ENCODE measurements around a stretch of chr6.

DNA sequence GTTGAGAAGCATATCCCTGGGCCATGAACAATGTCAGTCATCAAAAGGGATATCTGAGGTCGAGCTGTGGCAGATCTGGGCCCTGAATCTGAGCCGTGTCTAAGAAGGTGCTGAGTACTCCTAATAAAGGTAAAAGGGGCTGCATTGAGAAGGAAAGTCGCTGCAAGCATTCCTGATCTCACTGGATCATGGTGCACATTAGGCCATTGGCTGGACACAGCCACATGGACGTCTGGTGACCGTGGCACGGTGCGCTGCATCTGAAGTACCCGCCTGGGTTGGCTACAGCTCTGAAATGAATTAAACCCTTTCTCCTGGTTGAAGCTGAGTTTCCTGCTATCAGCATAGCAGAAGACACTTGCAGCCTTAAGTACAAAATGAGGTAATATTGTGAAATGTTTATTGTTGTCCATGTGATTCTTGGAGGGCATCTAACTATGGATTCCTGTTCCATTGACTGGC is 89.7 kb upstream of the ADTRP start:
- PRO-cap, 2 experiments: no peak in any of the 2 experiments
- RAMPAGE, long total RNA, 5 experiments: no peak in any of the 5 experiments

GRCh38 chr6:12008250-12008957 is 3.7 kb upstream of the HIVEP1 start:
- PRO-cap, 2 experiments: peak in 1 of 2 experiments; most common plus-strand start chr6:12008501 (in 1); most common minus-strand start chr6:12008468 (in 1)
- RAMPAGE, long total RNA, 5 experiments: no peak in any of the 5 experiments

GRCh38 chr6:12022711-12023351 is 10.7 kb downstream of the HIVEP1 start:
- PRO-cap, 2 experiments: peak in 1 of 2 experiments; most common minus-strand start chr6:12022920 (in 1)
- RAMPAGE, long total RNA, 5 experiments: no peak in any of the 5 experiments

- PRO-cap, 2 experiments: no peak in any of the 2 experiments
- RAMPAGE, long total RNA, 5 experiments: no peak in any of the 5 experiments
Measured at GRCh38 chr6:12203012-12203522, 87.1 kb upstream of the EDN1 start.

GRCh38 chr6:12208128-12208824 is 81.9 kb upstream of the EDN1 start:
- PRO-cap, 2 experiments: no peak in any of the 2 experiments
- RAMPAGE, long total RNA, 5 experiments: no peak in any of the 5 experiments

- PRO-cap, 2 experiments: no peak in any of the 2 experiments
- RAMPAGE, long total RNA, 5 experiments: no peak in any of the 5 experiments
Measured at GRCh38 chr6:12233593-12233871, 56.6 kb upstream of the EDN1 start.

DNA sequence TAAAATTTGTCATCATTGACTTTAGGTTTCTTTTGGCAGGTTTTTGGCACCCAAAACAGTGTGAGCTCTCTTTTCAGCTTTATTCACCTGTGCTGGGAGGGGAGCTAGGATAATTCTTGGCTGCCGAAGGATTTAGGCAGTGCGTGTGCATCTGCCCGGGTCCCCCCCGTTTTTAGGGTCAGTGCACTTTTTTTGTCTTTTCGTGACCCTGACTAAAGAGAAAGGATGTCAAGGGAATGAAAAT is 1.0 kb downstream of the EDN1 start:
- PRO-cap, 2 experiments: no peak in any of the 2 experiments
- RAMPAGE, long total RNA, 5 experiments: no peak in any of the 5 experiments

DNA sequence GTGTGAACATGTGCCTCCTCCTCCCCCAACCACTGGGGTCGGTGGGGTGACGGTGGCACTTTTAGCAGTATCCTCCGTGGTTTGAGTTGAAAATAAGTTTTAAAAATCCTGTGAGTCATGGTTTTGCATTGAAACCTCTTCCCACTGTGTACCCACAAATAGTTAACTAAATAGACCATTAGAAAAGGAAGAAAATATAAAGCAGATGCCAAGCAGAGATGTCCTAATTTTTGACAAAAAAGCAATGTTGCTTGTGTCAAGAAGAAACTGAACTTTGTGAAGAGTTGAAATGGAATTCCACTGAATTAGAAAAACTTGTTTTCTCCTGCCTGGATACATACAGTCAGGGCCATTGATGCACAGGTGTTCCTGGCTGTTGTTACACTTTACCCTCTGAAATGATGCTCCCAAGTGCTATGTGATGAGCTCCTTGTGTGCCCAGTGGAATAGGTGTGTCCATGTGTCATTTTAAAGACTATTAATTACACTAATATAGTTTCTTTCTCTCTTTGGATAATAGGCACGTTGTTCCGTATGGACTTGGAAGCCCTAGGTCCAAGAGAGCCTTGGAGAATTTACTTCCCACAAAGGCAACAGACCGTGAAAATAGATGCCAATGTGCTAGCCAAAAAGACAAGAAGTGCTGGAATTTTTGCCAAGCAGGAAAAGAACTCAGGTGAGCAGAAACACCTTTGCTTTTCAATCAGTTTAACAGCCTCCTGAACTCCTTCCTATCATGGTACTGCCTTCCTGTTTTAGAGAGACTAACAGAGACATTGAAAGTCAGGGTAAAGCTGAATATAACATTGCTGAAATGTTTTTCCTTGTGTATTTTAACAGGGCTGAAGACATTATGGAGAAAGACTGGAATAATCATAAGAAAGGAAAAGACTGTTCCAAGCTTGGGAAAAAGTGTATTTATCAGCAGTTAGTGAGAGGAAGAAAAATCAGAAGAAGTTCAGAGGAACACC is 3.5 kb downstream of the EDN1 start:
- PRO-cap, 2 experiments: no peak in any of the 2 experiments
- RAMPAGE, long total RNA, 5 experiments: no peak in any of the 5 experiments

DNA sequence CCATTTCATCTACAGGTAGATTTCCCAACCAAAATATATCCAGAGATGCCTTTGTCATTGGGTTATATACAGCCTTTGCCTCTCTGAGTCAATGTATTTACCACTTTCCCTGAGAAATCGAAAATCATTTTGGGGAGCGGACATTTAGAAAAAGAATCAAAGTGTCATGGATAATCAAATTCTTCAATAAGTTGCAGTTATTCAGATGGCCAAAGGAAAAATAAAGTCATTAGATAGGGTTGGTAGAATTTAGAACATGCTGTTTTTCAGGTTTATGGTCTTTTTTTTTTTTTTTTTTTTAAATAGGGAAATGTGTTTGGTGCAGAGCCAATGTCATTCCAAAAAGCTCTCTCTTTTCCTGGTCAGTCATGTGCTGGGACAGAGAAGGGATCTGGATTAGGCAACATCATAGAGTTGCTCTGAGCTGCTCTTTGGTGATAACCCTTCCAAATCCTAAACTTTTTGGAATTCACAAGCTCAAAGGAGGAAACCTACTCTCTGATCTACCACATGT is 4.5 kb downstream of the EDN1 start:
- PRO-cap, 2 experiments: no peak in any of the 2 experiments
- RAMPAGE, long total RNA, 5 experiments: no peak in any of the 5 experiments

DNA sequence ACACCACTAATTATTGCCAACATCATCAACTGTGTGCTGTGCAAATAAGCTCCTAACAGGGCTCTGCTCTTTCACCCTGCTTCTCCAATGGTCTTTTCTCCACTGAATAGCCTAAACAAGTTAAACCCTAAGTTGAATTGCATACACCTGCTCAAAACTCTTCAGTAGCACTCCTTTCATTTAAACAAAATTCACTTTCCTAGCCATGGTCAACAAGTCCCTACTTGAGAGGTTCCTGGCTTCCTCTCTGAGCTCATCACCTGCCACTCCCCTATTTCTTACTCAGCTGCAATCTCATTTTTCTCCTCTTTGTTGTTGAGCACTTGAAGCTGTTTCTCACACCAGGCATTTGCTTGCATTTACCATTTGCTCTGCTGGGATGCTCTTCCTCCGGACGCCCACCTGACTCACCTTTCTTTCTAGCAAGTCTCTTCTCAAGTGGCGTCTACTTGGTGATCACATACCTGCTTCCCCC is 38.5 kb downstream of the EDN1 start:
- PRO-cap, 2 experiments: no peak in any of the 2 experiments
- RAMPAGE, long total RNA, 5 experiments: no peak in any of the 5 experiments

DNA sequence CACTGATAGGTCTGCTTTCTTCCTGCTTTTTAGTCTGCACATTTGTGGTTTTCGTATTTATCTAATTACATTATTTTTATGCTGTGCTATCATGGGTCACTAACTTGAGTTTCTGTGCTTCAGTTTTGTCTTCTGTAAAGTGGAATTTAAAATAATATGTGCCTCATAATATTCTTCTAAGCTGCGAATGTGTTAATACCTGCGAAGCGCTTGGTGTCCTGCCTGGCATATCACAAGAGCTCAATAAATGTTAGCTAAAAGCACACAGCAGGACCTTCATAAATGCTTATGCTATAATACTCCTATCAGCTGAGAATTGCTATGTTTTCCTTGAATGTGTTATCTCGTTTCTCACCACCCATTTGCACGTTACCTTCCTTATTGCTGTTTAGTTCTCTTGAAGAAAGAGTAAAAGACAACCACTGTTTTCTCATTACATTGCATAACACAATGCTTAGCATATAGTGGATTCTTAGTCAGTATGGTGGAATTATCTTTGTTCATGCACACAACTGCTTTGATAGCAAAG is 76.5 kb downstream of the EDN1 start:
- PRO-cap, 2 experiments: no peak in any of the 2 experiments
- RAMPAGE, long total RNA, 5 experiments: no peak in any of the 5 experiments

DNA sequence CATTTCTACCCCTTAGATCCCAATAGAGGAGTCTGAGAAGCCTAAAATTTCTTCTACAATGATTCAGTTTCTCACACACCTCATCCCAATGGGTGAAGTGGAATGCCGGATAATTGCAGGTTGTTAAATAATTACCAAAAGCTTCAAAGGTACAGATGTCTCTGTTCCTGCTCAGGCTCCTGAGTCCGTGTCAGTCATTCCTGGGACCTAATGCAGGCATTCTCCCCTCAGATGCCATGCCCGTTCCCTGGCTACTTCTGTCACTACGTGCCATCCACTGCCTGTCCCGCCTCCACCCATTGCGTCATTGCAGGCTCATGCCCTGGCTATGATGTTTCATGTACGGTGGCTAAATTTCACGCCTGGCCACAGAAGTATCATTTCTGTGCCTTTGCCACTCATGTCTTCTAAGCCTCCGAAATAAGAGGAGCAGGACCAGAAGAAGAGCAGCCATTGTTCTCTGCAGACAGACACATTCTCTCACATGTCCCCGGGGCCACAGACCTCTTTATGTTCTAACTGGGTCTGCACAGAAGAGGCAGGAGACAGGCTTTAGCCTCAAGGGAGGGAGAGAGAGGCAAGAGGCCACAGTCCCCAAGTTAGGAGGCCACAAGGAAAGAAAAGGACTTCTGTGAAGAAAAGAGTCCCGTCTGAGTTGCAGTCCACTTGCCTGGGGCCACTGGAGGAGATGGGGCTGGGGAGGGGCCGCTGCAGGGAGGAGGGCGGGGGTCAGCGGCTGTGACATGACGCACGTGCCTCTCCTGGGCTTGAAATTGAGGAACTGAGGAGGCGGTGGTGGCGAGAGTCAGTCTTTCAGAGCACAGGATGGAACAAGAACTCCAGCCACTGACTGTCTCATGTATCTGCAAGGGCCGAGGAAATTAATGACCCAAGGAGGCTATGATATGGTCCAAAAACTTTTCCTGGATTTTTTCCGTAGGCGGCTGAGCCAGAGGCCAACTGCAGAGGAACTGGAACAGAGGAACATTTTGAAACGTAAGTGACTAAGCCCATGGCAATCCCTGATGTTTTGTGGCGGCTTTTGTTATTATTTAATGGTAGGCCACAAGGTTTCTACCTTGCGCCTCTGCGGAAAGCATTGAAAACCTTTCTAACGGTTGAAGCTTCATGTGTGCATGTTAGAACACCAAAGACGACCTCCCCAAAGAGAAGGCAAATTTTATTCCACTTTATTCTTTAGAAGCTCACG is 56.0 kb downstream of the TBC1D7 start:
- PRO-cap, 2 experiments: peak in 2 of 2 experiments; most common plus-strand start position 808 of the sequence (in 2)
- RAMPAGE, long total RNA, 5 experiments: start-site peak on the plus strand in 3 of 5 experiments, centred at positions 775 to 809 of the sequence, 8 to 210 reads per replicate

DNA sequence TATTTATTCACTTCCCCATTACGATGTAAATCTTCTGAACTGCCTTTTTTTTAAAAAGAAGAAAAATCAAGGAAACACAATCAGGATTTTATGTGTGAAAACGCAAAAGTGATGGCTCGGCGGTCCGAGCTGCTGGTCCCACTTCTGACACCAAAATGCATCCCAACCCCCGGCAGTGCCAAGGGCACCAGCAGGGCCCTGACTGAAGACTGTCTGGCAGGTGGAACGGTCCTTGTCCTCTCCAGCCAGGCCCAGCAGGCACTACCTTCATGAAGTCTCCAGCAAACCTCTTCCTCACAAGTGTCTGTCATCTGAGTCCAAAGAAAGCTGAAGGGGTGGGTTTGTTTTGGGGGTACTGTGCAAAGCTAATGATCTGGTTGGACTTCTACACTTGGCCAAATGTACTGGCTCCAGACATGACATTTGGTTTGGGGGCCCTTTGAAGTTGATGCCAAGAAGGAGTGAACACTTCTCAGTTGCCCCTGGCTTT is 41.1 kb downstream of the TBC1D7 start:
- PRO-cap, 2 experiments: no peak in any of the 2 experiments
- RAMPAGE, long total RNA, 5 experiments: no peak in any of the 5 experiments

DNA sequence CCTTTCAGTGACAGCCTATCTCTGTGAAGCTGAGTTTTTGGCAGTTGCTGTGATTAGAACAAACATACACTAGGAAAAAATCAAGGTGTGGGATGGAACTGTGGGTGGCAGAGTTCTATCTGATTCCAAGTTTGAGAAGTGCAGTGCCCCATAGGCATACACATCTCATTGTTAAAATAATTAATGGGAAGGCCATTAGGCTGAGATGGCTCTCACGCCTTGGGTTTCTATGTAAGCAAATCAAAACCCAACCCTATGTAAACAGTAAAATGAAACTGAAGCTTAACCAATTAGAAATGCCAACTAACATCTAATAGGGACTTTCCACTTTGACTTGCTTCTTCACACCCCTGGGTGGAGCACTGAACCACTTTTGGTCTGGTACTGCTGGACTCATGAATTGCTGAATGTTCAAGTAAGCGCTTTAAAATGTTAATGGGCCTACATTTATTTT is 55.1 kb upstream of the TBC1D7 start:
- PRO-cap, 2 experiments: no peak in any of the 2 experiments
- RAMPAGE, long total RNA, 5 experiments: no peak in any of the 5 experiments

DNA sequence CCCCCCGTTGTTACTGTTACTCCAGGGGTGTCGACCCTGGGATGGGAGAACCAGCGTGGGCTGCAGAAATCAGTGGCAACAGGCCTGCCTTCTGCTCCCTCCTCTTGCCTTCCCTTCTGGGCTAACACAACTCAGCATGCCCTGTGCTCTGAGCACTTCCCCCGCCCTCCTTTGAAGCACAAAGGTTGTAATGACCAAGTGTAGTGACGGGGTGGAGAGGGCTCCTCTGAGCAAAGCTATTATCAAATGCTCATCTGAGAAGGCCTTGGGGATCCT is 74.8 kb downstream of the GFOD1 start:
- PRO-cap, 2 experiments: no peak in any of the 2 experiments
- RAMPAGE, long total RNA, 5 experiments: no peak in any of the 5 experiments

DNA sequence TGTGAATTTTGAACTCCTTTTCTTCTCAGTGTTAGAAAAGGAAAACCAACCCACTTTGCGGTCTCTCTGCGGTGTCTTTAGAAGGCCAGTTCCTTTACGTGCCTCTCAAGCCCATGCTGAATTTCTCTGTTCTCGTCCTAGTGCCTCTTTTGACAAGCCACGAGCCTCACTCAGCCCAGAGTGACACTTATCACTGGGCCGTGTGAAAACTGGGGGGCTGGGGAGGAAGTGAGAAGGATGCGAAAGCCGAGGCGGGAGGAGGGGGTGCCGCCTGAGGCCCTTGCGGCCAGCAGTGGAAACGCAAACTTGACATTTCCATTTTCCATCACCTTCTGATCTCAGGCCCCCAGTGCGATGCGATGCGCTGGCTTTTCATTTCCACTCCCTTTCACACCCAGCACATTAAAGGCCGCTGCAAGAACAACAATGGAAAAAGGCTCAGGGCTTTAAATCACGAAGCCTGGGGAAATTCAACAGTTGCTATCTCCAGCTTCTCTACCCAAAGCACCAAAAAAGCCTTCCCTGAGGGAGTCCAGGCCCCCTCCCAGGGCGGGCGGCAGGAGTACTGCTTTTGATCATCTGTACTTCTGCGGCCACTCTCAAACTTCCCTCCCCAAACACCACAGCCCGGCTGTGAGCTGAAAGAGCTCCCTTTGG is 59.1 kb downstream of the GFOD1 start:
- PRO-cap, 2 experiments: peak in 1 of 2 experiments; most common minus-strand start position 124 of the sequence (in 1)
- RAMPAGE, long total RNA, 5 experiments: no peak in any of the 5 experiments

- PRO-cap, 2 experiments: no peak in any of the 2 experiments
- RAMPAGE, long total RNA, 5 experiments: no peak in any of the 5 experiments
Measured at GRCh38 chr6:13454500-13455347, 32.7 kb downstream of the GFOD1 start.

GRCh38 chr6:13559946-13560349 is 14.5 kb upstream of the SIRT5 start:
- PRO-cap, 2 experiments: no peak in any of the 2 experiments
- RAMPAGE, long total RNA, 5 experiments: no peak in any of the 5 experiments

GRCh38 chr6:13708930-13709515 is 2.6 kb downstream of the RANBP9 start:
- PRO-cap, 2 experiments: no peak in any of the 2 experiments
- RAMPAGE, long total RNA, 5 experiments: no peak in any of the 5 experiments

DNA sequence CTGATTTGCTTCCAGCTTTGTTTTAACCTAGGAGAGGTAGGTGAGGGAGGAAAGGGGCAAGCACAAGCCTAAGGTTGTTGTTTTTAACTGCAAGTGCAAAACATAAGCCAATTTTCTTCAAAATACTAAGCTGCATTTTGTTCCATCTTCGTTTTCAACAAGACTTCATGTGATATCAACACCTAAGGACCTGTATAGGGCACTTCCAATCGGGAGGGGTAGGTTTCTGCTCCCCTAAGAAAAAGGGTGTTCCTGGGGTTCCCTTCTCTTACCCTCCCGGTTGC is 1.6 kb downstream of the RANBP9 start:
- PRO-cap, 2 experiments: no peak in any of the 2 experiments
- RAMPAGE, long total RNA, 5 experiments: no peak in any of the 5 experiments

All from thyroid gland (tissue), 7 donors.